SK-MEL-5 (cell line): ENCODE measurements around the genes HNRNPAB, COL23A1 and ADAMTS2.

RAMPAGE:
- cytosol, long total RNA: no peak
- long total RNA: no peak
- nucleus, long total RNA: no peak
Measured at GRCh38 chr5:177553679-177553787, 830 bp downstream of the FAM193B start.

RAMPAGE:
- cytosol, long total RNA: no peak
- long total RNA: no peak
- nucleus, long total RNA: no peak
Measured at GRCh38 chr5:177575057-177575393, 17.0 kb upstream of the TMED9 start.

DNA sequence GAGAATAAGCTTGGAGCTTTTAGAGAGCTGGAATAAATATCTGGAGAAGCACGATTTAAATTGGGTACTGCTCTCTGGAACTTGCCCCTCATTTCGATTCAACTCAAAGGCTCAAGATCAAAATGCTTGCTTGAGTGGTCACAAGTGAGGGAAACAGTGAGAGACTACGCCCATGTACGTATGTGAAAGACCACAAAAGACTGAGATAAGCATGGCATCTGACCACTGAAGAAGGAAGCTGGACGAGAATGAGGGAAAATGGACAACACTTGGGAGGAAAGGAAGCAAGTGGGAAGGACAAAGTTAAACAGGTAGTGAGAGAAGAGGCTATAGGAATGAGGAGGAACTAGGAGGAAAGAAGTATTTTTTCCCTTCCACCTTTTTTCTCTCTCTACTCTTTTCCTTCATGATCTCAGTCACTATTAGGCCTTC, 70.1 kb downstream of the B4GALT7 start:
RAMPAGE:
- cytosol, long total RNA: no peak
- long total RNA: no peak
- nucleus, long total RNA: no peak

GRCh38 chr5:177875436-177875866, 120.6 kb downstream of the PROP1 start:
RAMPAGE:
- cytosol, long total RNA: no peak
- long total RNA: no peak
- nucleus, long total RNA: no peak

DNA sequence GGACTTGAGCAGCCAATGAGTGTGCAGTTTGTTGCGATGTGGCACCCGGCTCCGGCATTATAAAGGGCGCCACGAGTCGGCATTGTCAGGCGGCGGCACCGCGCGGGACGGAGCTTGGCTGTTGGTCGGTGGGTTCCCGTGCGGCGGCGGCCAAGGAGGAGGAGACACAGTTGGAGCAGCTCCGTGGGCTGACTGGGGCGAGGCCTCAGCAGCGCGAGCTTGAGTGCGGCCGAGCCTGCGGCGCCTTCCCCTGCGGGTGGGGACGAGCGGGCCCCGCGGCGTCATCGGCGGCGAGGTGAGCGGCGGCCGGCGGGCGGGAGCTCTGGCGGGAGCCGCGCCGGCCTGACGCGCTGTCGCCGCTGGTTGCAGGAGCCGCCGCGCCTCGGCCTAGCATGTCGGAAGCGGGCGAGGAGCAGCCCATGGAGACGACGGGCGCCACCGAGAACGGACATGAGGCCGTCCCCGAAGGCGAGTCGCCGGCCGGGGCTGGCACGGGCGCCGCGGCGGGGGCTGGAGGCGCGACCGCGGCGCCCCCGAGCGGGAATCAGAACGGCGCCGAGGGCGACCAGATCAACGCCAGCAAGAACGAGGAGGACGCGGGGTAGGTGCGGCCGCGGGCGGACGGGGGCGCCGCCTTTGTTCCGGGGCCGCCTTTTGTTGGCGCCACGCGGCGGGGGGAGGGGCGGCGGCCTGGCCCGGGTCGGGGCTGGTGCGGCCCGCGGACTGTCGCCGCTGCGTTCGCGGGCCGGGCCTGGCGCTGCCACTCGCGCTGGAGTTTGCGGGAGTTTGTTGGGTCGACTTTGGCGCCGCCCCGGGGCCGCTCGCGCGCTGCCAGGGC, at the start of gene HNRNPAB:
Gene HNRNPAB (plus strand): TSS at position 88 of the 838 bp plus-strand sequence.
RAMPAGE:
- cytosol, long total RNA: no peak
- long total RNA: no peak
- nucleus, long total RNA: no peak

GRCh38 chr5:178222274-178223126, 10.1 kb downstream of the PHYKPL start:
RAMPAGE:
- cytosol, long total RNA: no peak
- long total RNA: no peak
- nucleus, long total RNA: no peak

DNA sequence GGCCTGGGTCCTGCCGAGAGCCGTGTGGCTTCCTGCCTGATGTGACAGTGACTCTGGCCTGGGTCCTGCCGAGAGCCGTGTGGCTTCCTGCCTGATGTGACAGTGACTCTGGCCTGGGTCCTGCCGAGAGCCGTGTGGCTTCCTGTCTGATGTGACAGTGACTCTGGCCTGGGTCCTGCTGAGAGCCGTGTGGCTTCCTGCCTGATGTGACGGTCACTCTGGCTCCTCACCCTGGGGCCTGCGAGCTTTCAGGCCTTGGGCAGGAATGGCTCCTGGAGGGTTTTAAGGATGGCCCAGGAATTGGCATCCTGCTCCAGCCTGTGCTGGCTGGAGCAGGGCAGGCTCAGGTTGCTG, 7.1 kb upstream of the PHYKPL start:
RAMPAGE:
- cytosol, long total RNA: no peak
- long total RNA: no peak
- nucleus, long total RNA: no peak

RAMPAGE:
- cytosol, long total RNA: no peak
- long total RNA: no peak
- nucleus, long total RNA: no peak
Measured at GRCh38 chr5:178284986-178285461, 52.4 kb upstream of the PHYKPL start.

DNA sequence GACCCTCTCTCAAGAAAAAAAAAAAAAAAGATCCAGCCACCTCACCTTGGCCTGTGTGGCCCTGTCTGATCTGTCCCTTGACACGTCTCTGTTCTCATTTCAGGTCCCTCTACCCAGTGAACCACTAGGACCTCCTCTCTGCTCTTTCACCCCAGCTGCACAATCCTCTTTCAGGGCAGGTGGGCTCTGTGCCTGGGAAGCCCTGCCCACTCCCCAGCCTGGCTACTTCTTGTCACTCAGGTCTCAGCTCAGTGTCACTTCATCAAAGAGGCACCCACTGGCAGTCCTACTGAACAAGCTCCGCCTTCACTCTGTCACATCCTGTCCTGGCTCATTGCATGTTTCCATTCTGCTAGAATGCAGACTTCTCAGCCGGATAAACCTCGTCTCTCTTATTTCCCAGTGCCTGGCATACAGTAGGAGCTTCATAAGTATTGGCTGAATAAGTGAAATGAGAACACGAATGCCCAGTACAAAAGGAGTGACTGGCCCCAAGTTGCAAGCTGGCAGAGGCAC, 98.1 kb upstream of the PHYKPL start:
RAMPAGE:
- cytosol, long total RNA: no peak
- long total RNA: no peak
- nucleus, long total RNA: no peak

RAMPAGE:
- cytosol, long total RNA: no peak
- long total RNA: no peak
- nucleus, long total RNA: no peak
Measured at GRCh38 chr5:178396768-178397132, 164.1 kb upstream of the PHYKPL start.

GRCh38 chr5:178544472-178544999, 45.7 kb downstream of the COL23A1 start:
RAMPAGE:
- cytosol, long total RNA: no peak
- long total RNA: no peak
- nucleus, long total RNA: no peak

RAMPAGE:
- cytosol, long total RNA: no peak
- long total RNA: no peak
- nucleus, long total RNA: no peak
Measured at GRCh38 chr5:178589729-178590796, at the start of gene COL23A1. COL23A1 (minus strand) TSS chr5:178590393.

GRCh38 chr5:179342641-179343161, 2.6 kb downstream of the ADAMTS2 start:
RAMPAGE:
- cytosol, long total RNA: no peak
- long total RNA: no peak
- nucleus, long total RNA: no peak

DNA sequence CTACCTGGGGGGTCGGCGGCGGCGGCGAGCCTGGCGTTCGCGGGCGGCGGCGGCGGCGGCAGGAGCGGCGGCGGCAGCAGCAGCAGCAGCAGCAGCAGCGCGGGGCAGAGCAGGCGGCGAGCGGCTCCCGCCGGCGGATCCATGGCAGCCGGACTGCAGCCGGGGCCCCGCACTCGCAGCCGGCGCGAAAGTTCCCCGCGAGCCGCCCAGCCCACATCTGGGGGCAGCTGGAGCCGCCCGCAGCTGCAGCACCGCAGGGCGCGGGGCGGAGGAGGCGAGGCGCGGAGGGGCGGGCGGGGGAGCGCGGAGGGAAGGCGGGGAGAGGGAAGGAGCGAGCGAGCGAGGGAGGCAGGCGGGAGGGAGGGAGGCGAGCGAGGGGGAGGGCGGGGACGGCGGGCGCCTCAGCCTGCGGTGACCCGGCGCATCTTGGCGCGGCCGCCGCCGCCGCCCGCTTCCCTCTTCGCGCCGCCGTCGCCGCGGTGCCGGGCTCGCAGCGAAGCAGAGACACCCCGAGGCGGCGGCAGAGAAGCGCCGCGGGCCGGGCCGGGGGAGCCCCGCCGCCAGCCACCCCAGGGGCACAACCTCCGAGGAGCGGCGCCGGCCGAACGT, at the start of gene ADAMTS2:
Gene ADAMTS2 (minus strand): TSS at position 276 of the 609 bp plus-strand sequence.
RAMPAGE:
- cytosol, long total RNA: no peak
- long total RNA: no peak
- nucleus, long total RNA: no peak

GRCh38 chr5:179606862-179607690, 16.4 kb downstream of the HNRNPH1 start:
RAMPAGE:
- cytosol, long total RNA: no peak
- long total RNA: no peak
- nucleus, long total RNA: no peak

DNA sequence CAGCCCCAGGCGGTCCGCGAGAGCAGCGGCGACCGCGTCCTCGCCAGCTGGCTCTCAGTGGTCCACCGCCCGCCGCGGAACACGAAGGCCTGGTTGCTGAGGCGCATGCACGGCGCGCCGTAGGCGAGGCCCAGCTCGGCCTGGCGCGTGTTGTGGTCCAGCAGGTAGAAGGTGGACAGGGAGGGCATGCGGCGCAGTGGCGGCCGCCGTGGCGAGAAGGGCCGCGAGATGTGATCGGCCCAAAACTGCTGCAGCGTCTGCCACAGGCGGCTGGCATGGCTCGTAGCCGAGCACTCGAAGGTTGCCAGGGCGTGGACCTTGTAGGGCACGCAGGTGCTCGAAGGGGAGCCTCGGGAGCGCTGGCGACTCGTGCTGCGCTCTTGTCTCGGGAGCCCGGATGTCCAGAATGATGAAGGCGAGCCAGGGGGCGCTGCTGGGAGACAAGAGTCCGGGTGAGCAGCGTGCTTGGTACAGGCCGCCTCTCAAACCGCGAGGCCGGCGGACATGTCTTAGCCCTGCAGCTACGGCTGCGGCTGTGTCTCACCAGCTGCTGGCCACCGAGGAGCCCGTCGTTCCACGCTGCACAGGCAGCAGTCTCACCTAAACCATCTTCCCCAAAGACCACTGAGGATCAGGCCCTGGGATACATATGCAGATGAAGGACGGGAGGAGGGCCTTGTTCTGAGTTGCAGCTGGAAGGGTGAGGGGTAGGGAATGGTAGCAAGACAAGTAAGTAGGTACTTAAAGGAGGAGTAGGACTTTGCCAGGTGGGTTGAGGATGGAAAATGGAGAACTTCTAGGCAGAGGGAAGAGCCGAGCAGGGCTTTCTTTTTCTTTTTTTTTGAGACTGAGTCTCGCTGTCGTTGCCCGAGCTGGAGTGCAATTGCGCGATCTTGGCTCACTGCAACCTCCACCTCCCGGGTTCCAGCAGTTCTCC, 1.7 kb downstream of the CBY3 start:
RAMPAGE:
- cytosol, long total RNA: no peak
- long total RNA: no peak
- nucleus, long total RNA: no peak

GRCh38 chr5:179699497-179700292, 928 bp downstream of the CANX start:
RAMPAGE:
- cytosol, long total RNA: no peak
- long total RNA: no peak
- nucleus, long total RNA: no peak

DNA sequence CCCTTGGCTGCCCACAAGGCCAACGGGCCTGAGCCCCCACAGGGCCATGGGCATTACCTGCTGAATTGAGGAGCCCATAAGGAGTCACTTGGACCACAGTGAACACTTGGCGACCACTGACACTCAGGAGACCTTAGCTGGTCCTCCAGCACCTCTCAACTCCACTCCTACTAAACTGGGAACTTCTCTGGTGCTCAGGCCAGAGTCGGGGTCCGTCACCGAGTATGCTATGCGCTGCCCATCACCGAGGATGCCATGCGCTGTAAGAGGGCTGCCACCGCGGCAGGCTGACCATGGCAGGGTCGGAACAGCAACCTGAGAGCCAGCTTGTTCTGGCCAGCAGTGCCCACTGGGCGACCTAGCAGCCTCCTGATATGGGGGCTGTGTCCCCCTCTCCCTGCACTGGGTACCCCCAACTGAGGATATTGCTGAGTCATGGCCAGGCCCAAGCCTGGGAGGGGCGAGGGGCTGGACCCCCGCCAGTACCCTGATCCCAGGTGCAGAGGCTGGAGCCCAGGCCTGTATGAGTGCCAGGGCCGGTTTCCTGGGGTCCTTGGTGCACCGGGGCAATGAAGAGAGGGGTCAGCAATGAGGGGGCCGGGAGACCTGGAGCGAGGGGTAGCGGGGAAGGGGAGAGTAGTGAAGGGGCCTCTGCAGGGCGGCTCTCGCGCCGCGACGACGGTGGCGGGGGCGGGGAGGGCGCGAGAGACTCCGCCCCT, 420 bp upstream of the SQSTM1 start:
RAMPAGE:
- cytosol, long total RNA: no peak
- long total RNA: no peak
- nucleus, long total RNA: no peak

DNA sequence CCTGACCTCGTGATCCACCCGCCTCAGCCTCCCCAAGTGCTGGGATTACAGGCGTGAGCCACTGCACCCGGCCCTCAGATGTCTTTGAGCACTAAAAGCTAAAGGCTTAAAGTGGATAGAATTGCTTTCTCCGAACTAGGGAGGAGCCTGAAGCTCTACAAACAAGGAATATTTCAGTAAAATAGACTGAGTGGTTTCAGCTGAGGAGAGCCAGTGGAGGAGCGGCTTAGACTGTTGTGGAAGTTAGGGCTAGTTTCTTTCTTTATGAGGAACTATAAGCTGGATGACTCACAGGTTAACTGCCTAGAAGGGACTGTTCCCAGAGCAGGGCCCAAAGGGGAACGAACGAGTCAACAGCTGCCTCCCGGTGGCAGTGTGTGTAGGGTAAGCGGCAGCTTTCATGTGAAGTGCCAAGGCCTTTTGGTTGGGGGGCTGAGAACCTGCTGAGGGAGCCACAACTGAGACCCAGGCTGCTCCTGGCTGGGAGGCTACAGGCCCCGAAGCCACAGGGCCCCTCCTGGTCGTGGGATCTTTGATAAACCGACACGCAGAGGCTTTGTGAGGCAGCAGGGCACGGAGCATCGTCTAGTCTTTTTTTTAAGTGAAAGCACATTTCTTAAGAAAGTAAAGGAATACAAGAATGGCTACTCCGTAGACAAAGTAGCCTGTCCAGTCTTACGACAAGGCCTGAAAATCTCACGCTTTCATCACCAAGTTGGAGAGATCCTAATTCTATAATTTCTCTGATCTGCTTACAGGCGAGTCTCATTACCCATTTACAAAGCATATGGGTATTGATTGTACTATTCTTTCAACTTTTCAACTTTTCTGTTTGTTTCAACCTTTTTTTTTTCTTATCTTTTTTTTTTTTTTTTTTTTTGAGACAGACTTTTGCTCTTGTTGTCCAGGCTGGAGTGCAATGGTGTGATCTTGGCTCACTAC, 7.1 kb downstream of the SQSTM1 start:
RAMPAGE:
- cytosol, long total RNA: no peak
- long total RNA: no peak
- nucleus, long total RNA: no peak

GRCh38 chr5:179839187-179840201, 18.8 kb downstream of the SQSTM1 start:
RAMPAGE:
- cytosol, long total RNA: no peak
- long total RNA: no peak
- nucleus, long total RNA: no peak